ENCODE measurements around a stretch of chr10.

- RRBS: no CpG with 5 or more reads among the region's 13 CpGs
Observed at GRCh38 chr10:29540235-29541063, 94.3 kb downstream of the SVIL start.

- RRBS: 97% methylated on average over 3 of the region's 19 CpGs
Observed at GRCh38 chr10:29550327-29550984, 84.3 kb downstream of the SVIL start.

DNA sequence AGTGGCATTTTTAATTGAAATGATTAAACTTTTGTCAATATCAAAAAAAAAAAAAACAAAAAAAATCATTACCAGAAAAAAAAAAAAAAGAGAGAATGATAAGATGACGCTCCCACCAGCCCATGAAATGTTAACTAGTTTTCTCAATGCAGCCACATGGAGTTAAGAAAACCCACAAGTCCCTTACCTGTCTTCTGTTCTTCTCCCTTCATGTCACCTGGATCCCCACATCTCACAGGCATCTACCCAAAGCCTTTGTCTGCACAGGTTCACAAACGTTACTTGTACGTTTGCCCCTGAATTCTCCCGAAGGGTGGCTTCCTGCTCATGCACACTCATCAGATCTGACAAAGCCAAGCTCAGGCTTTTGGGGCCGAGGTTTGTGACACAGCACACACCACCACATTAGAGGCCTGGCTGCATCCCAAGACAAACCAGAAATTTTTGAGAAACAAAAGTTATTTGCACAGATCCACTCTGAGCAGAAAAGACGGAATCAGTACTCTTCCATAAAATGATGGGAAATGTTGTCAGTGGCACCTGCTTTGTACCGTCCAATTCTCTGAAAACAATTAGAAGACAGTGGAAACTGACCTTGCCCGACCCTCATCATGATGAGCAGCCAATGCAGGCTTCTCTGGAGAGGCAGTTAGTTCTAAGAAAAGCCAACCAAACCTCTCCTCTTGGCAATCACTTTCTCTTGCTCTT, 13.3 kb upstream of the SVIL start:
- RRBS: no CpG with 5 or more reads among the region's 8 CpGs

- RRBS: no CpG with 5 or more reads among the region's 3 CpGs
Observed at GRCh38 chr10:29734165-29734515, 99.4 kb upstream of the SVIL start.

GRCh38 chr10:29820729-29821702, 186.2 kb upstream of the SVIL start:
- RRBS: no CpG with 5 or more reads among the region's 18 CpGs

DNA sequence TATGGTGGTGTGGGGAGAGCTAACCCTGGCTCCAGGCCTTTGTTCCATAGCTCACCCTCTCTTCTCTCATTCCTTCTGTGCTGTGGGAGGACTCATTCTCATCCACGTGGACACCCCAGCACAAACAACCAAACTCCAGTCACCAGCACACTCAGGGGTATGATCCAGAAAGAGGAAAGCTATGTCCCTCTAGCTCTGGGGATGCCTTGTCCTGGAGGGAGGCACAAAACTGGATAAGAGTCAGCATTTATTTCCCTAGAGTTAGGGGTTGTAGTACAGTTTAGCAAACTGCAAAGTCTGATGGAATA, 196.0 kb upstream of the SVIL start:
- RRBS: no CpG with 5 or more reads among the region's 1 CpG

DNA sequence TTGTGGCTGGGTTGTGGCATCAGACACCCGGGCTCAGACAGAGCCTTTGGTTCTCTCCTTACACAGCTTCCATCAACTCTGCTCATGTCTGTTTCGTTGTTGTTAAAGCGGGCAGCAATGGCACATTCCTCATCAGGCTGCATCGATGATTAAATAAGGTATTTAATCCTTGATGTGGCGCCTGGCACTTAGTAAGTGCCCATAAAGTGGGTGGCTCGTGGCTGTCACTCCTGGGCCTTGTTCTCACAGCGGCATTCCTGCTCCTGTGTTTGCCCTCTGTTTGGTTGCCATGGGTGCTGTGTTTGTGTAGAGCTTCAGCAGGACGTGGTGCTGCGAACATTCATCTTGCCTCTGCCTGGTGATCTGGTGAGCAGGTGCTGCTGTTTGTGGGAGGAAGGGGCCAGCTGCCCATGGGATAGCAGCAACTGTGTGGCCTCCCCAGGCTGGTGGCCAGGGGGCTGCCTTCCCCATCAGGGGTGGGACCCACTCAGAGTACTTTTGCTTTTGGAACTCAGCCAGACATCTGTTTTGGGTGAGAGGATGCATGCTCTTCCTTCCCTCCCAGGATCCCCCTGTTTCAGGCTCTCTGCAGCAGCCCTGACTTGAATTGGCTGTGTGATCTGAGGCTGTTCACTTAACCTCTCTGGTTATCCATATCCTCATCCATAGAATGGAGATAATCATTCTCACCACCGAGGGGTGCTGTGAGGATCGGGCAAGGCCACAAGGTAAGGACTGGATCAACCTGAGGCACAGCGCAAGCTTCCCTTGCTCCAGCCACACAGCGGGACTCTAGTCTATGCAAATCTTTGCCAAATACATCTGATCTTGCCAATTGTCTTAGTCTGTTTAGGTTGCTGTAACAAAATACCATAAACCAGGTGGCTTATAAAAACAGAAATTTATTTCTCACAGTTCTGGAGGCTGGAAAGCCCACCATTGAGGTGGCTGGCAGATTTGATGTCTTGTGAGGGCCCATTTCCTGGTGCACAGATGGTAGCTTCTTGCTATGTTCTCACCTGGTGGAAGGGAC, 207.4 kb upstream of the SVIL start:
- RRBS: no CpG with 5 or more reads among the region's 13 CpGs

- RRBS: no CpG with 5 or more reads among the region's 6 CpGs
Observed at GRCh38 chr10:29843133-29843649, 208.4 kb upstream of the SVIL start.

- RRBS: no CpG with 5 or more reads among the region's 14 CpGs
Observed at GRCh38 chr10:29948606-29949601, 110.5 kb downstream of the JCAD start.

- RRBS: no CpG with 5 or more reads among the region's 8 CpGs
Observed at GRCh38 chr10:29996524-29997014, 62.8 kb downstream of the JCAD start.

DNA sequence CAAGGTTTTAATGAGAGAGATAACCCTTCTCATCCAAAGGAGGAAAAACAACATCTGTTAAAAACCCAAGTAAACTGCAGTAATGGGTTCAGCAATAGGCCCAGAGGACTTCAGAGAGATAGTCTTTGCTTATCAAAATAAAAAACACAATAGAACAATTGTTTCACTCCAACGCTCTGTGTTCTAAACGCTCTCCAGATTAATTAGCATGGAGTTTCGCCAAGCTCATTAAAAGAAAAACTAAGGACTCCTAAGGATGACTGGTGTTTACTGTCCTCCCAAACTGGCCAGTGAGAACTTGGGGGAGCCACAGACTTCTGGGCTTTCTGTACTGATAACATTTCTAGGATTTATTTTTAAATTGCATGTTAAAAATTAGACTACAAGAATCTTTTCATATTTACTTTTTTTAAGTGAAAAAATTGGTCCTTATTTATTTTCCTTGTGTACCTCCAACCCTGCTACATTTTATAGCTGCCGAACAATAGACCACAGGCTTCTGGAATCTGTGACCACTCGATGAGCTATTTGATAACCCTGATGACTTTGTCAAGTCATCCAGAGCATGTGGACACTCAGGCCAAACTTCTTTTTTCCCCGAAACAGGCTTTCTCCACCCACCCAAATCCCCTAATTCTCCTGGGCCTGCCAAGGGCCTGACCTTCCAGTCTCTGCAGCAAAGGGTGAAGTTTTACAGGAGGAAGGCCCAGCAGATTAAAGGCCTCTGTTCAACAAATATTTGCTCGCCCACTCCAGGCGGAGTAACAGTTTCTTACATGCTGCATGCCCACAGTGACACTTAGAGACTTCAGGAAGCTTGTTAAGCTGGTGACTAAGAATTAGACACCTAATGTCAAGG, 2.2 kb downstream of the JCAD start:
- RRBS: no CpG with 5 or more reads among the region's 8 CpGs

GRCh38 chr10:30445005-30445204, 10.9 kb downstream of the MAP3K8 start:
- RRBS: no CpG with 5 or more reads among the region's 3 CpGs

DNA sequence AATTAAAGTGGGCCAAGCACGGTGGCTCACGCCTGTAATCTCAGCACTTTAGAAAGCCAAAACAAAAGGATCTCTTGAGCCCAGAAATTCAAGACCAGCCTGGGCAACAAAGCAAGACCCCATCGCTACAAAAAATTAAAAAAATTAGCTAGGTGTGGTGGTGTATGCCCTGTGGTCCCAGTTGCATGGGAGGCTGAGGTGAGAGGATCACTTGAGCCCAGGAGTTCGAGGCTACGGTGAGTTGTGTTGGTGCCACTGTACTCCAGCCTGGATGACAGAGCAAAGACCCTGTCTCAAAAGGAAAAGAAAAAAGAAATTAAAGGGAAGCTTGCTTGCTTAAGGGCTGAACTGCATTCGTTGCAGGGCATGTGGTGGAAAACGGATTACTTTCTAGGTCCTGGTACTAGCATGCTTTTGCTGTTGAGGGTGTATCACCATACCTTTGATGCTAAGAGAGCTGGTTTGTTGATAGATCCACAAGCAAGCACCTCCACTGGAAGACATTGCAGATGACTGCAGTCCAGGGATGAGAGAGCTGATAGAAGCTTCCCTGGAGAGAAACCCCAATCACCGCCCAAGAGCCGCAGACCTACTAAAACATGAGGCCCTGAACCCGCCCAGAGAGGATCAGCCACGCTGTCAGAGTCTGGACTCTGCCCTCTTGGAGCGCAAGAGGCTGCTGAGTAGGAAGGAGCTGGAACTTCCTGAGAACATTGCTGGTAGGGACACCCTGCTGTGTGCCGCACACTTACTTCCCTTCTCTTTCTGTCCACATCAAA, 25.0 kb downstream of the MAP3K8 start:
- RRBS: no CpG with 5 or more reads among the region's 13 CpGs

GRCh38 chr10:30491069-30491565, 57.1 kb downstream of the MAP3K8 start:
- RRBS: no CpG with 5 or more reads among the region's 7 CpGs

GRCh38 chr10:30857525-30858225, 174.0 kb downstream of the ZNF438 start:
- RRBS: no CpG with 5 or more reads among the region's 4 CpGs

DNA sequence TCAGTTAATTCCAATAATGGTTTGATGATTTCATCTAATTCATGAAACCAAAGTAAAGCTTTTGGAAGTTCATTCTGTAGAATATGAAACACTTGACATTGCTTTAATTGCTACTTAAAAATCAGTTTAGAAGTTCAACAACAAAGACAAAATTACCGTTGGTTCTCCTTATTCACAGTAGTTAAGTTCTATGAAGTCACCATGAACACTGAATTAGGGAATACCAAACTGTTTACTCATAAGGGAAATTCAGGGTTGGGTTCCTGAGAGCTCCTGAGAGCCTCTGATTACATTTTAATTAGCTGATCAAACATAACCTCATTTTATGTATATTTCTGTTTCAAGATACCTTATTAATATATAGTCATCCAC, 46.2 kb downstream of the ZNF438 start:
- RRBS: no CpG with 5 or more reads among the region's 1 CpG

- RRBS: no CpG with 5 or more reads among the region's 7 CpGs
Observed at GRCh38 chr10:31014195-31014884, 17.3 kb downstream of the ZNF438 start.

DNA sequence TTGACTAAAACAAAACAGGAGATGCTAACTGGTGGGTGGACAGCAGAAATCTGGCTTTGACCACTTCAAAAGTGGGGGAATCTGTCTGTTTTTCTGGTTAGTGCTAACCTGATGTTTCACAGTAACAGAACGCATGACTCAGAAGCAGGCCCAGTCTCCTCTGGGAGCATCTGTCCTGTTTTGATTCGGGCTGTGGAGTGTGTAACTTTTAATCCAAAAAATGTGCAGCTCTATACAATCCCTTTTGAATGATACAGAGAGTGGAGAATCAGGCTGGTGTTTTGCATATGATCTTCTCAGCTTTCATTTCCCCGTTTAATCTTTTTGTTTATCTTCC, 32.7 kb upstream of the ZNF438 start:
- RRBS: no CpG with 5 or more reads among the region's 3 CpGs

- RRBS: no CpG with 5 or more reads among the region's 3 CpGs
Observed at GRCh38 chr10:31073956-31074389, 42.3 kb upstream of the ZNF438 start.

GRCh38 chr10:31099637-31100142, 68.0 kb upstream of the ZNF438 start:
- RRBS: no CpG with 5 or more reads among the region's 11 CpGs